Right cardiac atrium (tissue), 1 donor: ENCODE measurements around a stretch of chr5.

DNA sequence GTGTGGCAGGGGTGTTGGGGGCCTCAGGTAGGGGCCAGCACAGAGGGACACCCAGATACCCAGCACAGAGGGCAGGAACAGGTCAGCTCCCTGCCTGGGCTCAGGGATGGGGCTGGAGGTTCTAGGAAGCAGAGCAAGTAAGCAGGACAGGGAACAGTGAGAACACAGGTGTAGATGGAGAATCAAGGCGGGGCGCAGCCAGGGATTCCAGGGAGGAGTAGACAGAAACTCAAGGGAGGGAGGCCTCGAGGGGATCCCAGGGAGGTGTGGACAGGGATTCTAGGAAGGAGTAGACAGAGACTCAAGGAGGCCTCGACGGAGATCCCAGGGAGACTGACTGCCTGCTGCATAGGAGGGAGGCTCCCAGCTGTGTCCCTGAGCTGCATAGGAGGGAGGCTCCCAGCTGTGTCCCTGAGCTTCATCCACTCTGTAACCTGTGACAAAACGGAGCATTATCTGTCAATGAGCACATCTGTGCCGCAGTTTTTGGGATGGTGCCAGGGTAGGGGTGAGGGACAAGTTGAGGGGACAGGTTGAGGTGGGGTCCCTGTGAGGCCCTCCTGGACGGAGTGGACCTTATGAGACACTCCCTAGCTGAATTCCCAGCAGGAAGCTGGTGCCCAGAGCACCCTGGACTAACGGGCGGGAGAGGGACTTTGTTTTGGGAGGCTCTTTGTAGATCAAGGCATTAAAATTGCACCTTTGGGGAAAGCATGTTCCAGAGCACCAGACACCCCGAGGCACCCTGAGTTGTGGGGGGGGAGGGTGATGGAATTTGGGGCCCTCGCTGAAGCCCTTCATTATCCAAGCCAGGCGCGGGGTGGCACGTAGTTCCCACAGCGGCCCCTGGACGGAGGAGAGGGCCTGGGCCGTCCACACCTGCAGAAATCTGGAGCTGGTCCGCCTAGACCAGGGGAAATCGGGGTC is 829 bp upstream of the PLEKHG4B start:
- PRO-cap: no peak

DNA sequence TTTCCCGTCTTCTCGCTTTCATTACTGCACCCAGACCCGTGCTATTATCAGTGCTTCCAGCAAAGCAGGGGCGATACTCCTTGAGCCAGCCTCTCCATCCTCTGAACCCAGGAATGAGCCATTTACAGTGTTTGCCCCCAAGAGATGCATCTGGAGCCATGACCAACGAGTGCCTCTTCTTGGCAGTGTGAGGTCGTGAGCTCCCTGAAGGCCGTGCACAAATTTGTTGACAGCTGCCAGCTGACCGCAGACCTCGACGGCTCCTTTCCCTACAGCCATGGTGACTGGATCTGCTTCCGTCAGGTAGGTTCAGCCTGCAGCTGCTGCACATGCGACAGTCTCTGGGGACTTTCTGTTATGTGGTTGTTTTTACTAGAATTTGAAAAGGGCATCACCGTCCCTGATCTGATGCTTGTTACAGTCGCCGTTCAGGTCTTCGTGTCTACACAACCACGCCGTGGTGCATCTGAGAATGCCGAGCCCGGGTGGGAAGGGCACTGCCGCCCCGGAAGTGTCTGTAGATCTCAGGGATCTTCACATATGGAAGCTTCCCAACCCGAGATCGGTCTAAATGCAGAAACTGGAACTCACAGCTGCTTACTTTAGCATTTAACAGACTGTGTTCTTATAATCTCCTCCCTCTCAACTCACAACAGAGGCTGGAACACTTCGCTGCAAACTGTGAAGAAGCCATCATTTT is 36.5 kb upstream of the LRRC14B start:
- PRO-cap: no peak

GRCh38 chr5:187884-189135 is 3.0 kb upstream of the LRRC14B start:
- PRO-cap: no peak

- PRO-cap: no peak
These were observed 9.5 kb downstream of the PDCD6 start for GRCh38 chr5:280787-281501.

- PRO-cap: no peak
These were observed 12.0 kb downstream of the PDCD6 start for GRCh38 chr5:283202-284114.

GRCh38 chr5:312701-313220 is 8.8 kb upstream of the AHRR start:
- PRO-cap: no peak

GRCh38 chr5:320971-321461 is 498 bp upstream of the AHRR start:
- PRO-cap: no peak

GRCh38 chr5:464988-465364 is 22.0 kb downstream of the EXOC3 start:
- PRO-cap: no peak

DNA sequence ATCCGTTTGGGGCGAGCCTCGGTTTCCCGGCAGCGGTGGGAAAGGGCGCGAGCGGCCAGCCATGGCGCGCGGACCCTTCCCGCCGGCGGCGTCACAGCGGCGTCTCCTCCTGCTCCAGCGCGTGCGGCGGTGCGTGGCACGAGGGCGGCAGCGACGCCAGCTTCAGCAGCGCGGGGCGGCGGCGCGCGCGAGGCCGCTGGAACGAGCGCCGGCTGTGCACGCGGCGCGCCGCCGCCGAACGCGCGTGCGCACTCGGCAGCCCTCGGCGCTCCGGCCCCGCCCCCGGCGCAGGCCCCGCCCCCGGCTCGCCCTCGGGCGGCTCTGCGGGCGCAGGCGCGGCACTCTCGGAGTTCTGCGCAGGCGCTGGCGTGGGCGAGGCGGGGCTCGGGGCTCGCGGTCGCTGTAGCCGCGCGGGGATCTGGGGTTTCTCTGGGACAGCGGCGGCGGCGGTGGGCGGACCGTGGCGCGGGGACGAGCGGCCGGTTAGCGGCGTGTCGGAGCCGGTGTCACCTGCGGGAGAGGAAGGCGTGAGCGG is 30.0 kb downstream of the EXOC3 start:
- PRO-cap: bidirectional peak, plus-strand start at position 369 of the sequence, minus-strand start at position 254 of the sequence

DNA sequence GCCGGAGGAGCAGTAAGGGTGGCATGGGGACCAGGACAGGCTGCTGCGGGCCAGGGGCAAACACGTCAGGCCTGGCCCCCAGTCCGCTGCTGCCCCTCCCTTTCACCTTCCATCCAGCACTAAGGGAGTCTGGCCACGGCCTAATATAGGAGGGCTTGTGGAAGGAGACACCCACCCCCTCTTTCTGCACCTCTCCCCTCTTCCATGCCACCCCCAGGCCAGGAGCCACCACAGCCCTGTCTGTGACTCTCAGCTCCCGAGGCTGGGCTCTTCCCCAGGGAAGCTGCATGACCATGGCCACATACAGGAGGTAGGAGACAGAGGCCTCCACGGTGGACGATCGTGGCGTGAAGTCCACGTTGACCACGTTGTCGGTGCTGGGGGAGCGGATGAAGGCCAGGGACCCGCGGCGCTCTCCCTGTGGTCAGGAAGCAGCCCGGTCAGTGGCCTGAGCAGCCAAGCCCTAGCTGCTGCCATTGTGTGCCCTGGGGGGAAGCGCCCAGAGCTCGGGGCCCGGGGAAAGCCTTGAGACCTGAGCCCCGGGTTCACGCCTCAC is 34.1 kb downstream of the EXOC3 start:
- PRO-cap: no peak

DNA sequence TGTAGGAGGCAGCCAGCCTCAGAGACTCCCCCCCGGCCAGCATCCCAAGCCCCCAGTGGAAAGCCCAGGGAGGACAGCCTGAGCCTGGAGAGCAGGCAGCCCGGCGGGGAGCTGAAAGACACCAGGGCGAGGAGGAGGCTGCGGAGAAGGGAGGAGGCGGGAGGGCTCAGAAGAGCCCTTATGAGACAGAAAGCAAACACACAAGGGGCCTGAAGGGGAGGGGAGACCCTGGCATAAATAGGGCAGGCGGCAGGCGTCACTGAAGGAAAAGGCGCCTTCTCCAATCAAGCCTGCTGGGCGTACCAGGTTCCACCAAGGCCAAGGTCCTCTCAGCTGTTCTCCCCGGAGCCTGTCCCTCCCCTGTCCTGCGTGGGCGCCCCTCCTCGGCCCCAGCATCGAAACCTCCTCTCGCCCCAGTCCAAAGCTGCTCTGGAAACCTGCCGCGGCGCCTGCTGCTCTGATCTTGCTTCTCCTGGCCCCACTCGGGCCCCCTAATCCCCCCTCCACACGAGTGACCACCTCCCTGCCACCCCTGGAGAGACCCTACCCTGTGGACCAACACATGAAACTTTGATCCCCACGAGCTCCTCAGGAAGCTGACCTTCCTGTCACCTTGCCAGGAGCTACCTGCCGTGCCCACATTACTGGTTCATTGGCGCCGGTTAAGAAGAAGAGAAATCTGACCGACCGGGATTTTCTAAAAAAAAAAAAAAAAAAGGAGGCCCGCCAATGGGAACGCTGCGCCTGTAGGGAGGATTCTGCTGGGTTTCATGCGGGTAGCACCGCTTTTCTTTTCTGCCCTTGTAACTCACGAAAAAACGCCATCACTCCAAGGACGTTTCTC is 1.1 kb downstream of the SLC9A3 start:
- PRO-cap: no peak

DNA sequence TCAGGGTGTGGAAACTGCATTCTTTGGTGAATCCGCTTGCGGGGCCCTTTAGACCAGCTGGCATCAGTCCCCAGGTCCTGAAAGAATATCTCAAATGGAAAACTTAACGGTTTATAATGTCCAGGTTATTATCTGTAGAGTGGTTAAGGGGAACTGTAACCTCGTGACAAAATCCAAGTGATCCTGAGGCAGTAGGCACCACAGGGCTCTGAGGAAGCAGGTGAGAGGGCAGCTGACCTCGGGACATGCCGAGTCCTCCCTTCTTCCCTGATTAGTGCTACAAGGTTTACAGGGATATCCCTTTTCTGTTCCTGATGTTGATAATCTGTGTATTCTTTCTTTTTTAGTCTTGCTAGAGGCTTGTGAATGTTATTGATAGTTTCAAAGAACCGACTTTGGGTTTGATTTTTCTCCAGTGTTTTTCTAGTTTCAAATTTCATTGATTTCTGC is 1.6 kb downstream of the CEP72 start:
- PRO-cap: no peak

- PRO-cap: no peak
These were observed 1.2 kb downstream of the BRD9 start for GRCh38 chr5:891051-892148.

GRCh38 chr5:956172-956371 is 52.5 kb upstream of the NKD2 start:
- PRO-cap: no peak

- PRO-cap: no peak
These were observed 48.0 kb upstream of the NKD2 start for GRCh38 chr5:960582-961082.

DNA sequence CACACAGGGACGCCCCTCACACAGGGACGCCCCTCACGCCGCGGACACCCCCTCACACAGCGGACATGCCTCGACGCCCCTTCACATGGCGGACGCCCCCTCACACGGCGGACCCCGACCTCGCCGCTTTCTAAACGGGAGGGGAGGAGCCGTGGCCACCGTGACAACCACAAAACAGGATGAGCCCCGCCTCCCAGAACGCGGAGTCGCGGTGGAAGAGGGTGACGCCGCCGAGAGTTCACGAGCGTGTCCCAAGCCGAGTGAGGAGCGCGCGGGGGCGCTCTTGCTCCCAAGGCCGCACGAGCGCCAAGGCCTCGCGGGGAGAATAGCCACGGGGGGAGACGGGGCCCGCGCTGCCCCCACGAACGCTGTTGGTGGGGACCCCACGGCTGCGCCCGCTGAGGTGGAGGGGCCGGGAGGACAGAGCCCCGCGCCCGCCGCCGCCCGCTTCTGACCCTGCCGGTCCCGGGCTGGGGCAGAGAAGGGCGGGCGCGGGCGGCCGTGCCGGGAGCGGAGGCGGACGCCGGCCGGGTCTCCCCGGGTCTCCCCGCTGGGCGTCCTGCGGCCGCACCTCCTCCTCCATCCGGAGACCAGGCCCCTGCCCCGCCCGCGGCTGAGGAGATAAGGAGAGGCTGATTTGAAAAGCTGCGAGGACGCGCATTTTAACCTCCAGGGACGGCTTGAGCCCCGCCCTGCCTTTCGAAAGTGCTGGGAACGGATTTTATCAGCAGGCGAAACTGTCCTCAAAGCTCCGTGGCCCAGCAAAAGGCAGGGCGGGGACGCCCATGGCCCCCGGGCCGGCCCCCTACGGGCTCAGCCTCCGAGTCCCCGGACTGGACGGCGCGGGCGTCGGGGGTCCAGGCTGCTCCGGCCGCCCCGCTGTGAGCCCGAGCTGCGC is 3.9 kb upstream of the NKD2 start:
- PRO-cap: bidirectional peak, plus-strand start at position 196 of the sequence, minus-strand start at position 136 of the sequence; bidirectional peak, plus-strand start at position 478 of the sequence, minus-strand start at position 452 of the sequence; bidirectional peak, plus-strand start at position 833 of the sequence, minus-strand start at position 546 of the sequence

DNA sequence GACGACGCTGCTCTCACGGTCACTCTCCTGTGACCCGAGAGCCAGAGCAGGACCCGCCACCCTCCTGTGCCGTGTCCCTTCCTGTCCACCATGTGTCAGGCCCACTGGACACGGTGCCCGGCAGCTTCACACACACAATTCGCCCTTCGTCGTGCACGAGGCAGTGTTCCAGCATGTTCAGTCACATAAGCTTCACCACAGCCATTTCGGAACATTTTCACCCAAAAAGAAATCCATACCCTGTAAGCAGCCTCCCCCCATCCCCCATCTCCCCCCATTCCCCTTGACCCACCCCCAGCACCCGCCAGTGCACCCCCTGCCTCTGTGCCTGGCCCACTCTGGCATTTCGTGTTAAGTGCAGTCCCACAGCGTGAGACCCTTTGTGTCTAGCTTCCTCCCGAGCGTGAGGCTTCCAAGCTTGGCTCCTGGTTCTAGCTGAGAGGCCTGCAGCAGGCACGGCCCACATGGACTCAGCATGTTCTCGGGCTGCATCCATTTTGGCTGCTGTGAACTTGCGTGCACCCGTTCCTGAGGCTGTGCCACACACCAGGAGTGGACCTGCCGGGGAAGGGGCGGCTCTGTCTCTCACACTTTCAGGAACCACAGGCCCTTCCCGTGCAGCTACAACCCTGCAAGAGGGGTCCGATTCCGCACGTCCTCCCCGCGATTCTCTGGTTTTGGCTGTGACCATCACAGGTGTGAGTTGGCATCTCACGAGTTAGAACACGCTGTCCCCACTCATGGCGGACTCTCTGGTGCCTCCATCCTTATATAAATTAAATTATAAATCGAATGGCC is 40.7 kb downstream of the NKD2 start:
- PRO-cap: no peak

DNA sequence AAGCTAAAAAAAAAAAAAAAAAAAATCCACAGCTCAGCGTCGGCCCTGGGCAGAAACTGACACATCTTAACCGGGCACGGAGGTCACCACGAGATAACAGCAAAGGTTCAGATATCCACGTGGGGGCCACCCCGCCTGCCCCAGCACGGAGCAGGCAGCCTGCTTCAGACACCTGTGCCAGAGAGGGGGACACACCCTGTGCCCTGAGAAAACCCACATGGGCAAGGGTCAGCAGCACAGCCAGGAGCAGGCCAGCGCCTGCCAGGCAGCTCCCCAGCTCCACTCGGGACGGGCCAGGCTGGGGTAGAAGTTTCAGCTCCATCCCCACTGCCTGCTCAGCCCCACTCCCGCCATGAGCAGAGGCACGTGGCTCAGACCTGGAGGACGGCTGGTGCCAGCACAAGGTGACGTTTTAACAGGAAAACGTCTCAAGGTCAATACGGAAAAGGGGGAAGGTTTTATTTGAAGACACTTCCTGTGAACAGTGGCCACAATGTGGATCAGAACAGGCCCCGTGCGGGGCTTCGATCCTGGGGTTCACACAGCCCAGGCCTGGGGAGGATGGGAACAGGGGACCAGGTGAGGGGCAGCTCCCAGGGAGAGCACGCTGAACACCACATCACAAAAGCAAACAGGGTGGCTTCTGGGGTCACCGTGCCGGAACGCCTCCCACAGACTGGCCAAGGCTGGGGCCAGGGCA is 22.1 kb downstream of the SLC12A7 start:
- PRO-cap: no peak

DNA sequence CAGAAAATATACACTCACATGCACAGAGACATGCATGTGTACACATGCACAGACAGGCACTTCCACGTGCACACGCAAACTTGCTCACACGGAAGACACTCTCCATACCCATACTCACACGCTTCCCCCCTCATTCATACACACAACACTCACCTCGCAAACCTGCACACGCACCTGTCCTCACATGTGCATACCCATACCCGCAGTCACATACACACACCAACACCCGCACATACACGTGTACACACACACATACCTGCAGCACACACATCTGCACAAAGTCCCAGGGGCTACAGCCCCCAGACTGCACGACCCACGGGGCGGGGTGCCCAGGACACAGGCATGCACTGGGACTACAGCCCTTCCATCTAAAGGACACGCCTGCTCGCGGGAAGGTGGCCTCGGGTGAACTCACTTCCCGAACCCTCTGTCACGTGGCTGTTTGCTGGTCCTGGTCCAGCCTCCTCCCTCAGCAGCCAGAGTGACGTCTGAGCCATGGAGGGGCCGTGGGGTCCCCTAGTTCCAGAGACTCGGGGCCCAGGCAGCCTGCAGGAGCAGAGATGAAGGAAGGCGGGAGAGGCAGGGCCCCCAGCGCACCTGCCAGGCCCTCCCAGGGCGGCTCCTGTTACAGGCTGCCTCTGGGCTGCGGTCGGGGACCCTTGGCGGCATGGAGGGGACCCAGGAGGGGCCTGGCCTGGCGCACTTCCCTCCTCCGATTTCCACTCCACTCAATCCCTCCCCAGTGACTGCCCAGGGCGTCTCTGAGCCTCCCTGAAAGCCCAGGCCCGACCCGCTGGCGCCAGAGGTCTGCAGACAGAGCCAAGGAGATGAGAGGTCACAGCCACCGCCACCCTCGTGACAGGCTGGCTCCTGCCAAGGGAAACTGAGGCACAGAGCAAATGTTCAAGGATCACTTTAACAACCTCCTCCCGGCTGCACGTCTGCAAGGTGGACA is 8.2 kb downstream of the SLC12A7 start:
- PRO-cap: bidirectional peak, plus-strand start at position 479 of the sequence, minus-strand start at position 370 of the sequence

DNA sequence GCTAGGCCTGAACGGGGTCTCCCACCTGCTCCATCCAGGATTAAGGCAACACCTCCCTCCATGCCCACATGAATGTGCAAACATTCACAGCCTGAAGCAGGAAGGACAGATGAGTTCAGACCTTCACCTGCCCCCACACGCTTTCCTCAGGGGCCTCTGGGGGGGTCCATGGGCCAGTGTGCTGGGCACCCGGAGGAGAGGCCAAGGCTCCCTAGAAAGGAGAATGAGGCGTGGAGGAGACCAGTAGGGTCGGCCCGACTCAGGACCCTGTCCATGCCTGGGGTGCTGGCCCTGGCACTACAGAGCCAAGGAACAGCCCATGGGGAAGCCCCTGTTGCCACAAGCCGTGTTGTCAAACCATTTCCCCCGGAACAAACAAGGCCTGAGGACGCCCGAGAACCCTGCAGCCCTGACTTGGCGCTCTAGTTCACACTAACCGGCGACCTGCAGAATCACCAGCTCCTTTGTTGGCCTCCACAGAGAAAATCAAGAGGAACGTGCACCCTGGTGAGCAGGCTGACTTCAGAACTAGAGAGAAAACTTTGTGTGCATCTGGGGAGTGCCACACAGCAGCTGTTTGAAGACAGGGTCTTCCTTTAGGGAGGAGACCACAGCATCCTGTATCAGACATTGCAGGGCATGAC is 41.5 kb upstream of the SLC12A7 start:
- PRO-cap: no peak